Heart right ventricle (tissue), 2 donors: ENCODE measurements around a stretch of chr20.

DNA sequence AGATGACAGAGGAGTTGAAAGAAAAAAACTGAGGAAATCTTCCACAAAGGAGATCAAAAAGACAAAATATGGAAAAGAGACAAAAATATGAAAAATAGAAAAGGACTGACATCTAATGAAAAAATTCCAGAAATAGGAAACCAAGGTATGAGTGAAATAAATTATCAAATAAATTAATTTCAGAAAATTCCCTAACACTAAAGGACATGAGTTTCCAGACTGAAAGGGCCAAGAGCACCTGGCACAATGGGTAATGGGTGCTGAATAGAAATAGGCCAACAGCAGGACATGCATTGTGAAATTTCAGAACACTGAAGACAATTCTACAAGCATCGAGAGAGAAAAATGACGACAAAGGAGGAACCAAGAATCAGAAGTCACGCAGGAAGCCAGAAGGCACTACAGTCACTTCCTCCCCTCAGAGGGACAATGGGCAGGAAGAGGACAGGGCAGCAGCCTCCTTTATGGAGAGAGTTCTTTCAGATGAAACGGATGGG, 22.8 kb downstream of the TMEM230 start:
- PRO-cap, 2 experiments: peak in 1 of 2 experiments; most common plus-strand start position 429 of the sequence (in 1); most common minus-strand start position 245 of the sequence (in 1)

DNA sequence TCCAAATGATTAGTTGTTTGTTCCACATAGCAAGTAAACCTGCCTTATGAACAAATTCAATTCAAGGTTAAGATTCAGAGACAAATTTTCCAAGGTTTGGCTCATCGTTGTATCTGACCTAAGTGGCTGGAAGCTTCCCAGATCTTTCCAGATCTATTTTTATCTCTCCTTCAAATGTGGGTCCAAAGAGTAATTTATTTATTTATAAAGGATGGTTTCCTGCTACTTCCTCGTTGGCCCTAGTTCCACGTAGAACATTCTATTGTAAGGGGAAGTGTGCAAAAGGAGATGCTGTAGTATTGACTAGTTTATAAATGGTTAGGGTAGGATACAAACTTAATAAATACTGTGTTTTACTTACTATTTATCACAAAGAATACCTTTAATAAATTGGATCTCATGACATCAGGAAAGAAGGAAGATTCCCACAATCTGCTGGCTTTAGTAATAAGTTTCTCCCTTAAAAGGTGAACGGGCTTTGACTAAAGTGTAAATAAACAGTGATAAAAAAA, 4.4 kb downstream of the TMEM230 start:
- PRO-cap, 2 experiments: no peak in any of the 2 experiments

DNA sequence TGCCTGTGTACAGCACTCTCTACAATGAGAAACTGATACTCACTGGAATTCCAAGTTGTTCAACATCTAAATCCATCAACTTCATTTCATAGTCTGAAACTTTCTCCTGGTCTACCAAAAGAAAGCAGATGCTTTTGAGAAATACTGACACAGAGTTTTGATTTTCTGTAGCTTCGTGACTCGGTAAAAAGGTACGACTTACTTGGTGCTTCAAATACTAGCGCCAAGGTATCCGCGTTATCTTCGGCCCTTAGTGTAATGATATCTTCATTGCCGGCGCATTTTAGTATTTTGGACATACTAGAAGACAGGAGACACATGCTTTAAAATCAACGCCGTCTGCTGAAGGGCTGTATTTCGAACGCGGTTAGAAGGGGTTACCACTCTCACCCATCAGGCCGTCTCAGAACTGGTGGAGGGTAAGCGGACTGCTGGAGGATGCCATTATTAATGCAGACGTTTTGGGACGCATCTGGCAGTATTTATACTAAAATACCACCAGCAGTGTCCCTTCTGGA, 1.1 kb downstream of the PCNA start:
- PRO-cap, 2 experiments: no peak in any of the 2 experiments

- PRO-cap, 2 experiments: peak in 1 of 2 experiments; most common minus-strand start chr20:5129047 (in 1)
Observed at GRCh38 chr20:5128845-5129152, 2.0 kb downstream of the CDS2 start.

- PRO-cap, 2 experiments: no peak in any of the 2 experiments
Observed at GRCh38 chr20:5552736-5553459, 57.9 kb downstream of the GPCPD1 start.

GRCh38 chr20:5572711-5573385, 38.0 kb downstream of the GPCPD1 start:
- PRO-cap, 2 experiments: no peak in any of the 2 experiments

DNA sequence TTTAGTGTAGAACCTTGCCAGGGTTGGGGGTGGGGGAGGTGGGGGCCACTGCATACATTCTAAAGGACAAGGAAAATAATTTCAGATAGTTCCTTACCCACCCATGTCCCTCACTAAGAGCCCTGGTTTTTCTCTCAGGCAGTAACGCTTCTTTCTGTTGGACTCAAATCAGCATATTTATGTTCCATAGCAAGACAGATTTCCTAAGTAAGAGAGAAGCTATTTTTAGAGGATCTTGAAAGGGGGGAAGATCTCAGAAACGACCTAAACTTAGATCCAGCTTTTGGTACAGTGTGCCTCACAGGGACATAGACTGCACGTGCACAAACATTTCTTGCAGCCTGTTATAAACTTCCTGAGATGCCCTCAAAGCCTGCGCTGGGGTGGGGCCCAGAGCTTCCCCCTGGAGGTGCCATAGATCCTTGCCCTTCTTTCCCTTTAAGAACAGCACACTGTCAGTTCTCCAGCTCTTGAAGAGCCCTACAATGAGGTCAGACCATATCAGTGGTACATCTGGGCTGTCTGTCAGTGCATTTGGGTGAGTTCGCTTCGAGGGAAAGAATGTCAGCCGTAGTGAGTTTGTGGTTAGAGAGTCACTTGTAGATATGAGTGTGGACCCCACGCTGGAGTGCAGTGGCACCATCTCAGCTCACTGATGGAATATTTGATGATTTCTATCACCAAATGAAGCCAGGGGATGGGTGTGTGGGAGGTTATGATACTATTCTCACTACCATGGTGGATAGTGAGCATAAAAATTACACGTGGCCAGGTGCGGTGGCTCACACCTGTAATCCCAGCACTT, 48.7 kb upstream of the GPCPD1 start:
- PRO-cap, 2 experiments: no peak in any of the 2 experiments

DNA sequence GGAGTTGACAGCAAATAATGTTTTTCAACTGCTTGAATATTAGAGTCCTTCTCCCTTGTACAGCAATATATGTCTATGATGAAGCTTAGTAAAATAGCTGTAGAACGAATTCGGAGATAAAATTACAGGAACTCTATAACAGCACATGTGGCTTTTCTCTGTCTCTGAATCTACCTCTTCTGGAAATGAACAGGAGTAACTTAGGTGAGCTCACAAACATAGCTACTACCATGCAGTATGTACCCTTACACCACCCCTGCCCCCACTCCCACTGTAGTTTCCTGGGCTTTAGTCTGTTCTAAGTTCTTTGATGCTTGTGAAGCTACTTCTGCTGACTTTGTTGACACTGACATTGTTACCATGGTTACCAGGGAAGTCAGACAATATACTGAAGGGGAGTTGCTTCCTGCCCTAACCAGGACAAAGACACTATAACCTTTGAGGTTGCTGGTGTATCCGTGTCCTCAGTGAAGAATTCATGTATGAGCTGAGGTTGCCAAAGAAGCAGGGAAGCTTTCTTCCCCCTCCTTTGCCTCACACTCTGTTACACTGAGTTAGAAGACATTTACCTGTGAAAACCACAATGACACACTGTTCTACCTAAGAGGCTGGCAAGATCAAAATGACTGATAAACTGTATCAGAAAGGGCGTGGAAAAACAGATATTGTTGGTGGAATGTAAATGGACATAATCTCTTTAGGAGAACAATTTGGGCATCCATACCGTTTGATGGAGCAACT, 35.6 kb upstream of the SHLD1 start:
- PRO-cap, 2 experiments: peak in 1 of 2 experiments; most common plus-strand start position 479 of the sequence (in 1); most common minus-strand start position 266 of the sequence (in 1)

GRCh38 chr20:5748244-5748536, 2.0 kb upstream of the SHLD1 start:
- PRO-cap, 2 experiments: no peak in any of the 2 experiments

DNA sequence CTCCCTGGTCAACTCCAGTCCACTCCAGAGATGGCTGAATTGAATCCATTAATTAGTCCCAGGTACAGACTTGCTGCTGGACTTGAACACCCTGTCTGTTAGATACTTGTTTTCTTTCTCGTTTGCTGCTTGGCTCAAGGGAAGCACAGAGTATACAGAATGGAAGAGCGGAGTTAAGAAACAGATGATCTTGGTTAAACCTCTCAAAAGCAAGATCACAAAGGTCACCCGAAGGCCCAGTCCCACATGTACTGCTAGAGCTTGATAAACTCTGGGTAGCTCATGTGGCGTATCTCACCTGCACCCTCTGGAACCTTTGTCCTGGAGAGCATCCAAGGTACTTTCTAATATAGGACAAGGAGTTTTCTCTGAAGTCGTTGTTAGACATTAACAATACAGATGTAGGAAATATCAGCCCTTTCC, 31.9 kb downstream of the SHLD1 start:
- PRO-cap, 2 experiments: no peak in any of the 2 experiments

DNA sequence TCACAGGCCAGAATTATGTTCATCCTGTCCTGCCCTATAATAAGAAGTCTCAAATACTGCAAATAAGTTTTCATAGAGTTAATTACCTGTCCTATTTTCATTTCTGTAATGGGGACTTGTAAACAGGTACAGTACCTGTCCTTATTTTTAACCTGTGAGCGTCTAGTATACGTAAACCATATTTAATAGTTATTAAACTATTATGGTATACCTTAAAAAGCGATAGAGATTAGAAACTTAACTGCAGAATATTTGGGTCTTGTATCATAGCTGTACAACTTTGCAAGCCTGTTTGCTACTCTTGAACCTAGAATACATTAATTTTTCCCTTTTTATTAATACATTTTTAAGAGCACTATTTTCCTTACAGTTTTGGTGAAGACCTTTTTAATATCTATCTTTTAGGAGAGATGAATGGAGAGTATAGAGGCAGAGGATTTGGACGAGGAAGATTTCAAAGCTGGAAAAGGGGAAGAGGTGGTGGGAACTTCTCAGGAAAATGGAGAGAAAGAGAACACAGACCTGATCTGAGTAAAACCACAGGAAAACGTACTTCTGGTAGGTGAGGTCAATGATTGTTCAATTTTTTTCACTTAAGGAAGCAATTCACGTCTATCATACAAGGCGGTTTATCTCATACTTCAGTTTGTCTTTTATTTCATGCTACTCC, 1.3 kb downstream of the MCM8 start:
- PRO-cap, 2 experiments: no peak in any of the 2 experiments

- PRO-cap, 2 experiments: no peak in any of the 2 experiments
Observed at GRCh38 chr20:6654812-6655374, 112.6 kb upstream of the BMP2 start.

DNA sequence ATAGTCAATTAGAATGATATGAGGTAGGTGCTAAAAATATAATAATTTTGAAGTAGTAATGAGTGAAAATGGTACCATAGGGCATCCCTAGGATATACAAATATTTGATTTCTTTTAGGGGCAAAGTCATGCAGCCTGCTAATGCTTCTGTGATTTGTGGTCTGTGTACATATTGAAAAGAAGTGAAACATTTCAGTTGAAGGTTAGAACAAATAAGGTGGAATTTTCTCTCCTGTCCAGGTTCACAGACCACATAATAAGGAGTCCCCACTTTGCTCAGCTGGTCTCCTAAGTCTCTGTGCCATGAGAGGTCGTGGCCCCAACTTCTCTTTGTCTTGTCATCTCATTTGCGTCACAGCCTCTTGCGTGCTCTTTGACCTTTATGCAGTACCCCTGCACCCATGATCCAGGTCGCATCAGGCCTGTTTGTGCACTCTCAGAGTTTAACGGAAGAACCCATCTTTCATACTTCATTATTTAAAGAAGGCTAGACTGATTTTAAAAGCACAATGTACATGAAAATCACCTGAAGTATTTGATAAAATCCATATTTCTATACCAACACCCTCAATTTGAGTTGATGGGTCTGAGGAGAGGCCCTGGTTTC, 110.4 kb upstream of the BMP2 start:
- PRO-cap, 2 experiments: no peak in any of the 2 experiments

- PRO-cap, 2 experiments: no peak in any of the 2 experiments
Observed at GRCh38 chr20:6704168-6704547, 63.3 kb upstream of the BMP2 start.

- PRO-cap, 2 experiments: no peak in any of the 2 experiments
Observed at GRCh38 chr20:6731939-6732498, 35.5 kb upstream of the BMP2 start.

GRCh38 chr20:7257832-7258458, 490.5 kb downstream of the BMP2 start:
- PRO-cap, 2 experiments: peak in 1 of 2 experiments; most common minus-strand start chr20:7258238 (in 1)

DNA sequence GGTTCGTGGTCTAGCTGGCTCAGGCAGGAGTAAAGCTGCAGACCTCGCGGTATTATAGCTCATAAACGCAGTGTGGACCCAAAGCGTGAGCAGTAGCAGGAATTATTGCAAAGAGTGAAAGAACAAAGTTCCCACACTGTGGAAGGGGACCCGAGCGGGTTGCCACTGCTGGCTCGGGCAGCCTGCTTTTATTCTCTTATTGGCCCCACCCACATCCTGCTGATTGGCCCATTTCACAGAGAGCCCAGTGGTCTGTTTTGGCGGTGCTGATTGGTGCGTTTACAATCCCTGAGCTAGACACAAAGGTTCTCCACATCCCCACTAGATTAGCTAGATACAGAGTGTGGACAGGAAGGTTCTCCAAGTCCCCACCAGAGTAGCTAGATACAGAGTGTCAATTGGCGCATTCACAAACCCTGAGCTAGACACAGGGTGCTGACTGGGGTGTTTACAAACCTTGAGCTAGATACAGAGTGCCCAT, 137.3 kb downstream of the HAO1 start:
- PRO-cap, 2 experiments: no peak in any of the 2 experiments

GRCh38 chr20:7803561-7804345, 136.5 kb downstream of the HAO1 start:
- PRO-cap, 2 experiments: no peak in any of the 2 experiments

- PRO-cap, 2 experiments: no peak in any of the 2 experiments
Observed at GRCh38 chr20:7987026-7987497, 32.5 kb downstream of the TMX4 start.

- PRO-cap, 2 experiments: no peak in any of the 2 experiments
Observed at GRCh38 chr20:8007404-8008290, 11.9 kb downstream of the TMX4 start.